Colon Carcinoma Metastatic in the Lung (tissue), 2 donors: Measurements from ENCODE around the genes LILRB5, LILRB2, LILRA5, CDC42EP5, KIR3DL3, KIR2DL1 and RDH13.

DNA sequence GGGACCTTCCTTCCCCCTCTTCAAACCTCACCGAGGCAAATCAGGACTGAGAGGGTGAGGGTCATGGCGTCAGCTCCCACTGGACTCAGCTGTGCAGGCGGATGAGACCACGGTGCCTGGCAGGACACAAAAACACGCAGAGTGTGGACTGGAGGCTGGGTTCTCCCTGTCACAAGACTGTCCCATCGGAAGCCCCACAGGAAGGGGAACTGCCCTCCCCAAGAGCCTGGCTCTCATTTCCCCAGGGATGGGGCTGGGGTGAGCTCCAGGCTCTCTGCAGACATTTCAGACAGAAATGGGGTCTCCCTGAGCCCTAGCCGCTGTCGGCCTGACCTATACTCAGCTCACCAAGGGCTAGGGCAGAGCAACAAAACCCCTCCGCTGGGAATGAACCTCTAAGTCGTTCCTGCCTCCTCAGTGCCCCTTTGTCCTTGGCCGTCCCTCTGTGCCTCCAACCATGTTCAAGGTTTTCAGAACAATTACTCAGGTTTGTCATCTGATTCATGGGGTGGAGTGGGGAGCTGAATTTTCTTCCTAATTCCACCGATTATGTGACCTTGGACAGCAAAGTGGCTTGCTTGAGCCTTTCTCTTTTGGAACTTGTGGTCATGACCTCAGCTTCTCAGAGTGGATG lies at the start of gene LILRB5:
Gene LILRB5 (minus strand): TSS at position 145 of the 634 bp plus-strand sequence.
- PRO-cap, 2 experiments: no peak in any of the 2 experiments

DNA sequence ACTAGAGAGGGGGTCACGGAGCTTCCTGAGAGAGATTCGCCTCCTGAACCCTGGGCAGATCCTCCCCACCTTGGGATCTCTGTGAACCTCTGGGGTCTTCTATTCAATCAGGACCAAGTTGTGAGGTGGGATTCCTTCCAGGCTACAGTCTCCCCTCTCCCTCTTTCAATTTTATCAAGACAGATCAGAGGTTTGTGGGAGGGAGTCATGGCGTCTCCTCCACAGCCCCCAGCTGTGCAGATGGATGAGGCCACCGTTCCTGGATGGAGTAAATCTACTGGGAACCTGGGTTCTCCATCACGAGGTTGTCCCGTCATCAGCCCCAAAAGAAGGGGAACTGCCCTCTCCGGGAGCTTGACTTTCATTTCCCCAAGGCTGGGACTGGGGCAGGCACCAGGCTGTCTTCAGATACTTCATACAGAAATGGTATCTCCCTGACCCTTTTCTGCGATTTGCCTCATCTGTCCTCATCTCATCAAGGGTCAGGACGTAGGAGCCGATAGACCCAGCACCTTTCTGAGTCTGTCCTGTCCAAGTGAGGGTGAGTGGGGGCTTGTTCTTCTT lies 9.9 kb downstream of the LILRB2 start:
- PRO-cap, 2 experiments: no peak in any of the 2 experiments

DNA sequence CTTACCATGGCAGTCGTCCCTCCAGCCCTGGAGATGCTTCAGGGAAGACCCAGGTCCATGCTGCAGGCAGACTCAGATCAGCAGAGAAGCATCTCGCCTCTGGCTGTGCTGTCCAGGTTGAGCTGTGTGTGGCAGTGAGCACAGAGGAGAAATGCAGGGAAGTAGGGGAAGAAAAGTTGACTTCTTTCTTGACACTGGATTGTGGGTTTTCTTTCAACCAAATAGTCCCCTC lies at the start of gene LILRB2:
Gene LILRB2 (minus strand): TSS at position 155 of the 232 bp plus-strand sequence.
- PRO-cap, 2 experiments: no peak in any of the 2 experiments

GRCh38 chr19:54313028-54313412 lies at the start of gene LILRA5:
LILRA5 (minus strand) TSS chr19:54313166.
- PRO-cap, 2 experiments: no peak in any of the 2 experiments

DNA sequence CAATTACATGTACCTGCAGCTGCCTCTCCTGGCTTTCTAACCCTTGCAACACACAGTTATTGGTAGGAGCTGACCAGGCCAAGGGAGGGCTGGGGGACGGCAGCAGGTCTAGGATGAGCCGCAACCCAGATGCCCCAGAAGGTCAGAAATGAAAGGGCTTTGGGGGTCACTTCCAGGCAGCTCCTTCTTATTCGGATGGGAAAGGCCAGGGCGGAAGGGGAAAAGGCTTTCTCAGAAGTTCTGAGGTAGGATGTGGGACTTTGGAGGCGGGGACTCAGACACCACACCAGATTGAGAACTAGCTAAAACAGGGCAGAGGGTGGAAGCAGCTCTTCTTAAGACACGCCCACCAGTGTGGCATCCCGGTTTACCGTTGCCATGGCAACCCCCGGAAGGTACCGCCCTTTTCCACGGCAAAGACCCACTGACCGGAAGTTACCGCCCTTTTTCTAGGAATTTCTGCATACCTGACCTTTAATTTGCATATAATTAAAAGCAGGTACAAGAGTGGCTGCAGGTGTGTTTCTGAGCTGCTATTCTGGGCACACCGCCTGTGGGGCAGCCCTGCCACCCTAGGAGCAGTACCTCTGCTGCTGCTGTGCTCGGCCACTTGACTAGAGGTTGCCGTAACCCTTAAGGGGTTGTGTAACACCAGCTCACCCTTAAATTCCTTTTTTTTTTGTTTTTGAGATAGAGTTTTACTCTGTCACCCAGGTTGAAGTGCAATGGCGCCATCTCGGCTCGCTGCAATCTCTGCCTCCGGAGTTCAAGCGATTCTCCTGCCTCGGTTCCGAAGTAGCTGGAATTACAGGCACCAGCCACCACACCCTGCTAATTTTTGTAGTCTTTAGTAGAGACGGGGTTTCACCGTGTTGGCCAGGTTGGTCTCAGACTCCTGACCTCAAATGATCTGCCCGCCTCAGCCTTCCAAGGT lies 3.9 kb upstream of the LILRA5 start:
- PRO-cap, 2 experiments: no peak in any of the 2 experiments

DNA sequence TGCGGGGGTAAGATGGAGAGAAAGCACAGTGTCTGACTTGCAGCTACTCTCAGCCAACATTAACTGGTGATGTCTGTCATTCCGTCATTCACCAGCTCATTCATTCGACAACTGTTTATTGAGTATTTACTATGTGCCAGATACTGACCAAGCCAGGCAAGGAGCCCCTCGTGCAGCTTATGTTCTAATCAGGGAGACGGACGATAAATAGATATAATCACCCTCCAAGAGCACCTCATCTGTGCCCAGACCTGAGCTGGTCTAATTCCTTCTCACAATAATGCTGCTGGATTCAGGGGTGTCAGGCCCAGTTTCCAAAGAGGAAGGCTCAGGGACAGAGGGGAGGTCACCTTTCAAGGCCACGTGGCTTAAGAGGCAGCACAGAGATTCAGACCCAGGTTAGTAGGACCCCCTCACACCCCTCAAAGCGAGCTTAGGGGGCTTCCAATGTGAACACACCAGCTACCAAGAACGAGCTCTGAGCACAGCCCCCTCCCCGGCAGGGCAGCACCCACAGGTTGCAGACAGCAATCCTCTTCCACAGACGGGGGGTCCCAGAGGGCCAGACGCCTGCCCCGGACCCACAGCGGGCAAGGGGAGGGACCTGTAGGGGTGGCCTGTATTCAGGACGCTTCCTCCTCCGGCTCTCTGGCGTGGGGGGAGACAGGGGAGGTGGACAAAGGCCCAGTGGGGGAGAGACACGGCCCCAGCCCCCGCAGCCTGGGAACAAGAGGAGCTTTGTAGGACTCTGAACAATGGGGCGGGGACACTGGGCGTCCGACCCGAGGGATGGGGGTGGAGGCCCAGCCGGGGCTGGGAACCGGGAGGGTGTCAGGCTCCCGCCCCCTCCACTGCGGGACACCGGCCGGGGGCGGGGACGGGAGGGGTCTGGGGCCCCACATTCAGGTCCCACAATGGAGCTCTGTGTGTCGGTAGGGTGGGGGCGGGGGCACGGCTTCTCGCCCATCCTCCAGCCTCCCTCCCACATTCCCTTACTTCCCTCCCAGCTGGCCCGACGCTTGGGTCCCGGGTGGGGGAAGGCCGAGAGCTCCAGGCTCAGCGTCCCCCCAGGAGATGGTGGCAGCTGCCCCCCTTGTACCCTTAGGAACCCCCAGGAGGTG lies 4.8 kb downstream of the TTYH1 start:
- PRO-cap, 2 experiments: peak in 2 of 2 experiments; most common plus-strand start position 995 of the sequence (in 1); most common minus-strand start position 650 of the sequence (in 2)

GRCh38 chr19:54447933-54449148 lies 658 bp upstream of the LENG8 start:
- PRO-cap, 2 experiments: peak in 2 of 2 experiments; most common plus-strand start chr19:54448471 (in 1); most common minus-strand start chr19:54449059 (in 2)

DNA sequence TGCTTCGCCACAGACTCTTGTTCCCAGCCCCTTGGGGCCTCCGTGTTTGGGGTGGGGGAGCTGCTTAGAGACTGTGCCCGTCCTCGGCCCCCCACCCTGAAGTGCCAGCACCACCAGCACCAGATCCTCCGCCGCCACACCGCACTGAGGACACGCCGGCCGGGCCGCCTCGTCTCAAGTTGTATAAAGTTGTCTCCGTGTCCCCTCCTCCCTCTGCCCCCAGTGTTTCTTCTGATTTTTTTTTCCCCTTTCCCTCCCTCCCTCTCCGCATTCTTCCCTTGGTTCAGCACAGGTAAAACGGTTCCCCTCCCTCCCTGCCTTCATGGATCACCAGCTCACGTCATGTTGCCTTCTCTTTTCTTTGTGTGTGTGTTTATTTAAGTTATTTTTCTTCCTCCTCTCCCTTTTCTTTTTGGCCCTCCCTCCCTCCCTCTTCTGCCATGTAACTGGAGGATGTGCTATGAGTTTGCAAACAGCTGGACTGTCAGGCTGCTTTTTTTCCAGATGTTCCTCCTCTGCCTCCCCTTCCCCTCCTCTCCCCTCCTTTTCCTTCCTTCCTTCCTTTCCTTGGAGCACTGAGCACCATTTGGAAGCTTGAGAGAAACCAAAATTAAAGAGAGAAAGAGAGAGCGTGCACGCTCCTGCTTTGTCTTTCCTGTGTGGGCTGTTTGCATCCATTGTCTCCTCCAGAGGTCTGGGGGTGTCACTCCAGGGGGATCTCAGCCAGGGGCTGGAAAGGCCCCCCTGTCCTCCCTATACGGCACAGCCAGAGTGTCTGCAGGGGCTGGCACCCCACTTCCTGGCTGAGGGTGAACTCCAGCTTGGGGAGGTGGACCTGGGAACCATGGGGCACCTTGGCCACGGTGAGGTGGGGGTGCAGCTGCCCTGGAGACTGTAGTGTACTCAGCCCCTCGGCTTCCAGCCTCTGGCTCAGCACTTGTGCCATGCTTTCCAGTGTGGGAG lies 1.9 kb downstream of the LENG9 start:
- PRO-cap, 2 experiments: no peak in any of the 2 experiments

DNA sequence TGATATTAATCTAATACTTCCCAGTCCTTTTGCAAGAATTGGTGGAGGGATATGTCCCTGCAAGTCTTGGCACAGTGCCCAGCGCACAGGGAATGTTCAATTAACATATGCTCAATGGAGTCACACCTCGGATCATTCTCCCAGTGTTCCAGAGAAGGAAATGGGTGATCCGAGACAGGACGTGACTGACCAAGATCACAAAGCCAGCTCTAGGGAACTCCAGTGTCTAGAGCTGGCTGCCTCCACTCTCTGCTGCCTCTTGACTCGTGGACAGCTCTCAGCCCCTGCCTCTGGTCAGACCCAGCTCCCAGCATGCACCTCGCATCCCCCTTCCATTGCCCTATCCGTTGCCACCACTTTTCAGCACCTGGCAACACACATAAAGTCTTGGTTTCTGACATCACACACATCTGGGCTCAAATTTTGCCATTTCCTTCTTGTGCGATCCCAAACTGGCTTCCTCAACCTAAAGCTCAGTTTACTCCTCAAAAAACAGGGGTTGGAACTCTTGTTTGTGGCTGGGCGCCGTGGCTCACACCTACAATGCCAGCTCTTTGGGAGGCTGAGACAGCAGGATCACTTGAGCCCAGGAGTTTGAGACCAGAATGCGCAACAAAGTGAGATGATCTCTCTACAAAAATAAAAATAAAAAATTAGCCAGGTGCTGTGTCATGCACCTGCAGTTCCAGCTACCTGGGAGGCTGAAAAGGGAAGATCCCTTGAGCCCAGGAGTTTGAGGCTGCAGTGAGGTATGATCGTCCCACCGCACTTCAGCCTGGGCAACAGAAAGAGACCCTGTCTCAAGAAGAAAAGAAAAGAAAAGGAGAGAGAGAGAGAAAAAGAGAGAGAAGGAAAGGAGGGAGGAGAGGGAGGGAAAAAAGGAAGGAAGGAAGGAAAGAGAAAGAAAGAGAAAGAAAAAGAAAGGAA lies 3.3 kb downstream of the CDC42EP5 start:
- PRO-cap, 2 experiments: peak in 2 of 2 experiments; most common plus-strand start position 151 of the sequence (in 1); most common minus-strand start position 266 of the sequence (in 2)

DNA sequence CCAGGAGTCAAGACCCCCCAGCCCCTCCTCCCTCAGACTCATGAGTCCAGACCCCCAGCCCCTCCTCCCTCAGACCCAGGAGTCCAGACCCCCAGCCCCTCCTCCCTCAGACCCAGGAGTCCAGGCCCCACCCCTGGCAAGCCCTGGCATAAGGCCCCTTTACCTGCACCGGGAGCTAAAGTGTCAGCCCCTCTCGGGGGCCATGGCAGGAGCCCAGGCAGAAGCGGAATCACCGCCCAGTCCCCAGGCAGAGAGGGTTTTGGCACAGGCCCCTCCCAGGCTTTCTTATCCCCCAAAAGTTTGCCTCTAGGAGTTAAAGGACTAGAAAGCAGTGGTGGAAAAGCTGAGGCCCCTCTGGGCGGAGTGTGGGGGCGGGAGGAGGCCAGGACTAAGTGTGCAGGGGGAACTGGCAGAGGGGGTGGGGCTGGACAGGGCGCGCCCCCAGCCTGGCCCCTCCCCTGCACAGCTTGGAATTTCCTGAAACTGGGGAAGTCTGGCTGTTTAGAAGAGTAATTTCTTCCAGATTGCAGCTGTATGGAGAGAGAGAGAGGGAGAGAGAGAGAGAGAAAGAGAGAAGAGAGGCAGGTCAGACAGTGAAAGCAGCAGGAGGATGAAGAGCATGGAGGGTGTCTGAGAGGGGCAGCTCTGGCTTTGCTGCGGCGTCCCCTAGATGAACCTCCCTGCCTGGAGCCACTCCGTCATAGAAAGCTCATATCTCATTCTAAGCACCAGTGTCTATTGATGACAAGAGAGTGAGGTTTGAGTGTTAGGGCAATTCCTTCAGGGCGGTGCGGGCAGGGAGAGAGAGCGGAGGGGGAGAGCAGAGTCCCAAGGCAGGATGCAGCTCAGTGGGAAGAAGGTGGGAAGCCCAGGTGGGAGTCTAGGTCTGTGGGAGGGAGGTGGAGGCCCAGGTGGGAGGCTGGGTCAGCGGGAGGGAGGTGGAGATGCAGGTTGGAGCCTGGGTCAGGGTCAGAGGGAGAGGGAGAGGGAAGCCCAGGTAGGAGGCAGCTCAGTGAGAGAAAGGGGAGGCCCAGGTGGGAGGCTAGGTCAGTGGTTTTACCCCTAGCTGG lies at the start of gene CDC42EP5:
Gene CDC42EP5 (minus strand): TSS at position 396 of the 1,070 bp plus-strand sequence.
- PRO-cap, 2 experiments: peak in 2 of 2 experiments; most common plus-strand start position 584 of the sequence (in 2); most common minus-strand start position 365 of the sequence (in 1)

DNA sequence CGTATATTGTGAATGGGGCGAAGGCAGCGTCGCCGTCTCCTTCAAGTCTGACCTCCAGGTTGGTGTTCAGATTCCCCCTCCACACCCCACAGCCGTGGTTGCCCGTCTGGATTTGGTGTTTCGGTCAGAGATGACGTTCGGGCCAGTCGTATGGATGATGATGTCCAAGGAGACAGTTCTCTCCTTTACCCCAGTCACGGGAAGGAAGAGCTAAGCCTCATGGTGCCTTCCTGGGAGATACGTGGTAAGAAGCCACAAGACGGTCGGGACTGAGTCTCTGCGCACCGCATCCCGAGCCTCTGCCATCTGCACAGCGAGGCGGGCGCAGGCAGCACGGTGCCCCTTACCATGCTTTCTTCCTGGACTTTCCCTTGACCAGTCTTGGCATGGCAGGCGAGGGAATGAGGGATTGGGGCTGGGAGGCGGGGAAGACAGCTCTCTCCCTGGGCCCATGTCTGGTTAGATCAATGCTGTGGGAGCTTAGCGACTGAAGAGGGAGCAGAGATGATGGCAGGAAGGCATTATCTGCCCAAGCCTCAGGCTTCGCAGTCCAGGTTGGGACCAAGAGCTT lies 10.1 kb upstream of the LAIR2 start:
- PRO-cap, 2 experiments: no peak in any of the 2 experiments

DNA sequence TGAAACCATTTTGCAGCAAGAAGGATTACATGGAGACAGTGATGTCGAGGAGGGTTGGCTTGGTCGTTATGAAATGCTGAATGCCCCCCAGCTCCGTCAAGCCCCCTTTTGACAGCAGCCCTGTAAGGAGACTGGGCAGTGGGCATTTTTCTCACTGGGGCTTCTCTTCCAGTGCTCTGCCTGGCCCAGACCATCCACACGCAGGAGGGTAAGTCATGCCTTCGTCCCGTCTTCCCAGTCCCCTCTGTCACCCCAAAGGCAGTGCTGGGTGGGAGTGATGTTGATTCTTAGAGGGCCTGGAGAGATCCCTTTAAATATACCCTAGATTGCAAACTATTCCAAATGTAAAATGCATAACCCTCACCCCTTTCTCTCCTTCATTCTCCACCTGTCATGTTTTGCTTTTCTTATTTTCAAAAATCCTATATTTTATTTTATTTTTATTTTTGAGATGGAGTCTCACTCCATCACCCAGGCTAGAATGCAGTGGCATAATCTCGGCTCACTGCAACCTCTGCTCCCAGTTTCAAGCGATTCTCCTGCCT lies 969 bp downstream of the LAIR2 start:
- PRO-cap, 2 experiments: no peak in any of the 2 experiments

DNA sequence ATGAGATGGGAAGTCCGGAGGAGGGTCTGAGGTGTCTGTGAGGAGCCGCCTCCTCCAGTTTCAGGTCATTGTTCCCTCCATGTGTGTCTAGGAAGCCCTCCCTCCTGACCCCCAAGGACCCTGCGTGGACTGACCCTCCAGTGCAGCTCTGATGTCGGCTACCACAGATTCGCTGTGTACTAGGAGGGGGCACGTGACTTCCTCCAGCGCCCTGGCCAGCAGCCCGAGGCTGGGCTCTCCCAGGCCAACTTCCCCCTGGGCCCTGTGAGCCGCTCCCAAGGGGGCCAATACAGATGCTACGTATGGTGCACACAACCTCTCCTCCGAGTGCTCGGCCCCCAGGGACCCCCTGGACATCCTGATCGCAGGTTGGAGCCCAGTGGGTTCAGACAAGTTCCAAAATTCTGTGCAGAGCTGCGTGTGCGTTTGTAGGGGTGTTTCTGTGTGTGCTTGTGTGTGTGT lies 21.7 kb upstream of the LILRA2 start:
- PRO-cap, 2 experiments: no peak in any of the 2 experiments

DNA sequence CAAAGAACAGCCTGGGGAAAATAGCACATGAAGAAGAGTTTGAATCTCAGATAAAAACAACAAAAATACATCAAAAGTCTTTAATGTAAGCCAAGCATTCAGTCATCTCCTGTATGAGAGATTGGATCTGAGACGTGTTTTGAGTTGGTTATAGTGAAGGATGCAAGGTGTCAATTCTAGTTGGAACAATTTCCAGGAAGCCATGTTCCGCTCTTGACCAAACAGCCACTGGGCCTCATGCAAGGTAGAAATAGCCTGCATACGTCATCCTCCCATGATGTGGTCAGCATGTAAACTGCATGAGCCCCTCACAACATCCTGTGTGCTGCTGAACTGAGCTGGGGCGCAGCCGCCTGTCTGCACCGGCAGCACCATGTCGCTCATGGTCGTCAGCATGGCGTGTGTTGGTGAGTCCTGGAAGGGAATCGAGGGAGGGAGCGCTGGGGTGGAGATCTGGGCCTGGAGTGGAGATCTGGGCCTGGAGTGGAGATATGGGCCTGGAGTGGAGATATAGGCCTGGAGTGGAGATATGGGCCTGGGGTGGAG lies at the start of gene KIR3DL3:
Gene KIR3DL3 (plus strand): TSS at position 319 of the 546 bp plus-strand sequence.
- PRO-cap, 2 experiments: no peak in any of the 2 experiments

GRCh38 chr19:54769662-54769959 lies at the start of gene KIR2DL1:
KIR2DL1 (plus strand) TSS chr19:54769793.
- PRO-cap, 2 experiments: no peak in any of the 2 experiments

GRCh38 chr19:54855266-54855773 lies 5.1 kb downstream of the KIR3DL2 start:
- PRO-cap, 2 experiments: no peak in any of the 2 experiments

GRCh38 chr19:55062900-55063488 lies at the start of gene RDH13:
RDH13 (minus strand) TSS chr19:55063148.
- PRO-cap, 2 experiments: peak in 2 of 2 experiments; most common minus-strand start chr19:55063127 (in 1)

GRCh38 chr19:55080860-55082104 lies 5.6 kb downstream of the EPS8L1 start:
- PRO-cap, 2 experiments: peak in 2 of 2 experiments; most common minus-strand start chr19:55081473 (in 2)

DNA sequence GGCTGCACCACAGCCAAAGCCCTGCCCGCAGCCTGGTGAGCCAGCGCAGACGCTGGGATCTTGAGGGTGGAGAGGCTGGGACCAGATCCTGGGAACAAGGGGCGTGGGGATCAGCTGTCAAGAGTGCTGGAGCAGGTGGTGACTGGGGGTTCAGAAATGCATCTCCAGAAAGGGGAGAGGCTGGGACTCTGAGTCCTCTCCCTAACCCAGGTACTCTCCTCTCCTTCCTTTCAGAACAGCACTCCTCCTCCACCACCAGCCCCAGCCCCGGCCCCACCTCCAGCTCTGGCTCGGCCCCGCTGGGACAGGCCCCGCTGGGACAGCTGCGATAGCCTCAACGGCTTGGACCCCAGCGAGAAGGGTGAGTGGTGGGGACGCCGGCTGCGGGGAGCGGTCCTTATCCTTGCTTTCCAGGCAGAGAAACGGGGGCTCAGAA lies 10.5 kb downstream of the EPS8L1 start:
- PRO-cap, 2 experiments: no peak in any of the 2 experiments

DNA sequence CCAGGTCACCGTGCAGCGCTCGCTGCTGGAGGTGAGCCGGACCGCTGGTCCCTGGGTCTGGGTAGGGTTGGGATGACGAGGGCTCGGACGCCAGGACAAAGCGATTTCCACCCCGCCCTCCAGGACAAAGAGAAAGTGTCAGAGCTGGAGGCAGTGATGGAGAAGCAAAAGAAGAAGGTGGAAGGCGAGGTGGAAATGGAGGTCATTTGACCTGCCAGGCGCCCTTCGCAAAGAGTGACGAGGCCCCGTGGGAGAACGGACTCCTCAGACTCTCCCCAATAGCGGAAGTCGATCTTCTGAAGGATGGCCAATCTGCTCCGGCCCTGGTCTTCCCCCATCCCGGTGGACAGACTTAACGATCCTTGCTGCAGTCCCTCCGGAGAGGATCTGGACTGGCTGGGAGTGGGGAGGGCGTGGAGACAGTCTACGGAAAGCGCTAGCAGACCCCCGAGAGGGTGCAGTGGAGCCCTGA lies 11.8 kb downstream of the EPS8L1 start:
- PRO-cap, 2 experiments: no peak in any of the 2 experiments